Bile duct (tissue), 1 donor: ENCODE results near the gene NCR2.

GRCh38 chr6:39887373-39888433, 46.6 kb downstream of the MOCS1 start:
- PRO-cap = no peak

DNA sequence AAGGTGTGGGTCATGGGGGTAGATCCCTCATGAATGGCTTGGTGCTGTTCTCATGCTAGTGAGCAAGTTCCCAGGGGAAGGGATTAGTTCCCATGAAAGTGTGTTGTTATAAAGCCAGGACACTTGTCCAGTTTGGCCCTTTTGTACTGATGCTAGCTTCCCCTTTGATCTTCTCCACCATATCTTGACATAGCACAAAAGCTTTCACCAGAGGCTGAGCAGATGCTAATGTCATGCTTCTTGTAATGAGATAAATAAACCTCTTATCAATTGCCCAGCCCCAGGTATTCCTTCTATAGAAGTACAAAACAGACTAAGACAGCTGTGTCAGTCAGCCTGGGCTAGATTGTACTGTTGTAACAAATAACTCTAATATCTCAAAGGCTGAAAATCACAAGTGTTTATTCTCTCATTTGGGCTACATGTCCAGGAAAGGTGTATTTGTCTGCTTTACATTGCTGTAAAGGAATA, 4.0 kb upstream of the MOCS1 start:
- PRO-cap = no peak

DNA sequence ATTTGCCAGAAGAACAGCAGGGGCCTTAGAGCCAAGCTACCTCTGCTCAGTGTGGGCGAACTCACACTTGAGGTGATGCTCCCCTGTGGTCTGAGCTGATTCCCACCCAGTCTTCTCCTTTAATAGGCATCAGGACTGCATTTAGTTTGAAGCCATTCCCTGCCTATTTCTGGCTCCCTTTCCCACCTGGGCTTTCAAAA, 182.3 kb upstream of the MOCS1 start:
- PRO-cap = no peak

DNA sequence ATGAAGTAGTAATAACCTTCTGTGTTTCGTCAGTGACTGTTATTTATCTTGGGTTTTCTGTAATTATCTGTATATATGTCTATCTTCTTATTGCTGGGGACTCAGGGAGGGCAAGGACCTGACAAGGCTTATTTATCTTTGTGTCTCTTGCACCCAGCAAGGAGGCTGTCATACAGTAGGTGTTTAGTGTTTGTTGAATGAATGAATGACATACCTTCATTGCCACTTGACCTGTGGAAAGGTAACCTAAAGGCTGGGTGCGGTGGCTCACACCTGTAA, 288.7 kb downstream of the LRFN2 start:
- PRO-cap = unidirectional peak, minus-strand start at position 125 of the sequence

DNA sequence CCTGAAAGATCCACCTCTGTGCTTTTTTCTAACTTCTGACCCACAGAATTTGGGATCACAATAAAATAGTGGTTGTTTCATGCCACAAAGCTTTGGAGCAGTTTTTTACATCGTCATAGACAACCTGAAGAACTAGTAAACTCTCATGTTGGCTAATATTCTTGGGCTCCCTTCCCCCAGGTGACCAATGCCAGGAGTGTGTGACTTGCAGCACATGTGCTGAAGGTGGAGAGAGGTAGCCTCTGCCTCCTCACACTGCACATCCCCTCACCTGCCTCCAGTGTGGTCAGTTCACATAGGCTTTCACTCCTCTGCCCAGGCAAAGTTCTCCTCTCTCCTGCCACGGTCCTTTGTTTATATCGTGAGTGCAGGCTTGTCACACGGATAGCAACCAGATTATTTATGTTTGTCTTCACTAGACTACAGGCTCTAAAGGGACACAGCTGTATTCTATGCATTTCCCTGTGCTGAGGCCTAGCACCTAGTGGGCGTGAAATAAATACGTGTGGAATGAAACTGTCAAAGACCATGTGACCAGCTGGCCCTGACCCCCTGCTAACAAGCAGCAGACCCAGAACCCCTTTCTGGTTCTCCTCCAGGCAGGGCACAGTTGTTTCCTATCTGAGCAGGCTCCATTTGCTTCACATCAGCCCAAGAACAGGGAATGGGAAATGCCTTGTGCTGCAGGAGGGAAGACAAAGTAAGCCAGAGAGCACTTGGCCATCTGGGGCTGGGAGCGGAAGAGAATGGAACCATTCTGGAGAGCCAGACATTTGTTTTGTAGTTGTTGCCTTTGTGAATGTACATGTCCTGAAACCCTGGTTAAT, 42.4 kb downstream of the UNC5CL start:
- PRO-cap = no peak

DNA sequence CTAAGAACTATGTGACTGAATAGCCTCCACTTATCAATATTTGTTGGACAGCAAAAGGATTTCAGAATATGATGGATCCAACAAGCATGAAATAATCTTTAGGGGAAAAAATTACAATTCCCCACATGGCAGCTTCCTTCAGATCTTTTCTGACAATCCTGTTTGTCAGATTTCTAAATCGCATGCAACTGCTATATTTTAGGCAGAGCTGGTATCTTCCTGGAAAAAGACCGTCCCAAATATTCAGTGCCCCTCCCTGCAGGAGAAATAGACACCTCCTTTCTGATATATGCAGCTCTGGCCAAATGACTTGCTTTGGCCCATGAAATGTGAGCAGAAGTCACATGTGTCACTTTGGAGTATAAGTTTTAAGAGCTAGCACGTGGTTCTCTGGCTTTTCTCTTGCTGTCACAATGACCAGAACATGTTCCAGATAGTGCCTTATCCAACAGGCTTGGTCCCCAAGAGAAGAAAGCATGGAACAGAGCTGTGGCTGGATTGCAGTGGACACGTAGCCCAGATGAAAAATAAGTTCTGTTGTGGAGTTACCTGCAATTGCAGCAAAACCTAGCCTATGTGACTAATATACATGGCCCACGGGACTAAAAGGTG, 40.5 kb downstream of the UNC5CL start:
- PRO-cap = no peak

DNA sequence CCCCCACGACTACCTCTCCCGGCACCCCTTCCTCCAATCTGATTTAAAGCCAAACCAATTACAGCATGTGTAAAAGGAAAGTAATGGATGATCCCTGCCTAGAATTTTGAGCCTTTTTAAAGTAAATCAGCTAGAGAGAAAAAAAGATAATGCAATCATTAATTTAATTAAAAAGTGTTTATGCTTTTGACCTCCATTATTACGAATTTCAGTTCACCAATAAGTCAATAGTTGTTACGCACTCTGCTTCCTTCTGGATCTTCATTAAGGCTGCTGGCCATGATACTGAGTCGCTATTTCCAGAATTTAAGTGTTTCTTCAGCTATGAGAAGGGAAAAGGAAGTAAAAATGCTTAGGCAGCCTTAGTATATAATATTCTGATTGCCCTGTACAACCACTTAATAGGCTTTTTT, 796 bp downstream of the OARD1 start:
- PRO-cap = no peak

GRCh38 chr6:41075159-41075449, 2.3 kb downstream of the NFYA start:
- PRO-cap = no peak

- PRO-cap = no peak
These were observed 18.4 kb downstream of the TREML2 start for GRCh38 chr6:41182451-41183030.

GRCh38 chr6:41335519-41335721, at the start of gene NCR2:
NCR2 (plus strand) TSS chr6:41335608.
- PRO-cap = no peak

- PRO-cap = no peak
These were observed 33.5 kb downstream of the NCR2 start for GRCh38 chr6:41368865-41369341.

DNA sequence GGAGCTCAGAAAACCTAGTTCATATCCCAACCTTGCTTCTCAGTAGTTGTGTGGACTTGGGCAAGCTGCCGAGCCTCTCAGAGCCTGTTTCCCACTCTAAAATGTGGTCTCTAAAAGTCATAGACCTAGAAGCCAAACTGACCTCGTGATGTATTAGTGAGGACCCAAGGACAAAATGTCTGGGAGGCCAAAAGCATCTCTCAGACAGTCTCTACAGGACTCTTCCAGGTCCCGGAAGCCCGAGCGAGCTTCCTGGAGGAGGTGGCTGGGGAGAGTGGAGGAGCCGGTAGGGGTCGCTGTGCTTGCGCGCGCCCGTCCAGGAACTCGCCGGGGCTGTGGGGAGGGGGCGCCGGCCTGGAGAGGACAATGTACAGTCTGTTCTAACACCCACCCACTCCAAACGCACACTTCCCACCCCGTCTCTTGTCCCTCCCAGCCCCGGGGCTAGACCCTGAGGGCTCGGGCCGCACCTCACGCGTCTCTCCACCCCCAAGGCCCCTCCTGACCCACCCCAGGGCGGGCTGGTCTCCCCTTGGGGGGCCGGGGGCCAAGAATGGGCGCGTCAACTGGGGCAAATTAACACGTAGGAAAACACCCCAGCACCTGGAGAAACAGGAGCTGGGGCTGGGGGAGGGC, 103.4 kb upstream of the FOXP4 start:
- PRO-cap = no peak

GRCh38 chr6:41517895-41518456, 28.2 kb upstream of the FOXP4 start:
- PRO-cap = no peak

- PRO-cap = no peak
These were observed 26.5 kb upstream of the FOXP4 start for GRCh38 chr6:41519175-41520637.

GRCh38 chr6:41532200-41532527, 14.0 kb upstream of the FOXP4 start:
- PRO-cap = no peak

DNA sequence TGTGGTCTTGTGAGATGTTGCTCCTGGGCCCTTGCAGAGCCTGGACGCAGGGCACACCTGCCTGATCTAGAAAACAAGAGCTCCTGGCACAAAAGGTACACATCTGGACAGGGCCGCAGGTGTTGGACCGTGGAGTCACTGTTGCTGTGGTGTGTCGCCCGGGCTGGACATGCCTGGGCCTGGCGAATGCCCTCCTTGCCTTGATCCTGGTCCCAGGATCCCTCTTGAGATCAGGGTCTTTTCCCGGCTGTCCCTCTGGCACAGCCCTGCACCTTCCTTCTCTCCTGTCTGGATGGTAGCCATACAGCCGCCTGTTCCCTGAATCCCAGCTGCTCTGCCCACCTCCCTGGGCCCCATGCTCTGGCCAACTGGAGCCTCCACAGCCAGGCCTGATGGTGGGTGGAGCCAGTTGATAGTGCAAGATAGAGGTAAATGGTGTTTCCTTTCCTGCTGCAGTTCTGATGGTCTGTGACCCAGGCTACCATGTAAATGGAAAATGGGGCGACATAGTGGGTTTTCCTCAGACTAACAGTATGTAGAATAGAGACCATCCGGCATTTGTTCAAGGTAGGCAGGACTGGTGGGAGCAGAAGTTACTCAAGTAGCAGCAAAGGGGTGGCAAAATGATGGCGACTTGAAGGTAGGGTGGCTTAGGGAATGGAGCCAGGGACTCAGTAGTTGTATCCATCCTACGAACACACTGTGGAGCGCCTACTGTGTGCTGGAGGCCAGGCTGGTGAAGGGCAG, 5.1 kb downstream of the FOXP4 start:
- PRO-cap = no peak

DNA sequence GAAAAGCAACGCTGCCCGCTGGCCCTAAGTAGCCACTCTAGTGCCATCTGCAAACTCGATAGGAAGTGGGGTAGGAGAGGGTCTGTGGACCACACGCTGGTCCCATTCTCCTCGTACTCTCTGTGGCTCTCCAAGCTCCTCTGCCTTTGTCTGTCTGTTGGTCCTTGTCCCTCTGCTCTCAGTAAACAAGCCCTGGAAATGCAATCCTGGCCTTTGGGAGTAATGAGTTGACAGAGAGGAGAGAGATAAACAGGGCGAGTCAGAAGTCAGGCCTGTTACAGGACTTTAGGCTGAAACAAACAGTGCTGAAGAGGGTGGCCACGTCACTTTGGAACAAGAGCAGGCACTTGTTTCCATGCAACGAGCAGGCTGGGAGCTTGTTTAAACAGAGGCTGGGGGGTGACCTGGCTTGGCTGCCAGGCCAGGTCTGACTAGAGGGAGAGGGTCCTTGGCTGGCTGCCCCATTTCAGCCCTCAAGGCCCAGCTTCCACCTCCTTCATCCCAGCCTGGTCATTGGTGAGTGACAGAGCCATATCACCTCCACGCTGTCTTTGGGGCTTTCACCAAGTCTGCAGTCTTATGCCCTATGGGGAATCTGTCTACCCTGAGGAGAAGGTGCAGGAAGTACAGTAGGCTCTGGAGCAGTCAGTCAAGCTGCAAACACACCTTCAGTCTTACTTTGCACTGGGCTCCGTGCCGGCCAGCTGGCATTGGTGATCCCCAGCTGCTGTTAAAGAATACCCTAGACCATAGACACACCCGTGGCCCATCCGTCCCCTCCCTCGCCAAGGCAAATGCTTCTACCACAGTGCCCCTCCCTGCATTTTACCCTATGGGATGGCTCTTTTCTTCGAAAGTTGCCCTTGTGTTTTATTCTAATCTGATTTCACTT, 22.6 kb downstream of the FOXP4 start:
- PRO-cap = no peak

DNA sequence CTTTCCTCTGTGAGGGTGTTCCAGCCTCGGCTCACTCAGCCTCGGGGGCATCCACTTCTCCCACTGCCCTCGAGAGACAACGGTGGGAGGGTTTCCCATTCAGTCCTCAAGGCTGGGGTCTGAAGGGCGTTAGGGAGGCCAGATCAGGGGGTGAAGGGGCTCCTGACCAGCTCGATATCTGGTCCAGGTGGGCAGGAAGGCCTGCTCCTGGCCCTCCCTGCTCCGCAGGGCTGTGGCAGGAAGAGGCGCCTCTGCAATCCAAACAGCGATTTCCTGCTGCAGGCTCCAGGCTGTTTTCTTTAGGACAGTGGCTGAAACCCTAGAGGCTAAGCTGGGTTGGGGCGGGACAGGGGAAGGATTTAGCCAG, 17.5 kb downstream of the MDFI start:
- PRO-cap = no peak

GRCh38 chr6:41682049-41682732, 43.9 kb downstream of the MDFI start:
- PRO-cap = no peak

DNA sequence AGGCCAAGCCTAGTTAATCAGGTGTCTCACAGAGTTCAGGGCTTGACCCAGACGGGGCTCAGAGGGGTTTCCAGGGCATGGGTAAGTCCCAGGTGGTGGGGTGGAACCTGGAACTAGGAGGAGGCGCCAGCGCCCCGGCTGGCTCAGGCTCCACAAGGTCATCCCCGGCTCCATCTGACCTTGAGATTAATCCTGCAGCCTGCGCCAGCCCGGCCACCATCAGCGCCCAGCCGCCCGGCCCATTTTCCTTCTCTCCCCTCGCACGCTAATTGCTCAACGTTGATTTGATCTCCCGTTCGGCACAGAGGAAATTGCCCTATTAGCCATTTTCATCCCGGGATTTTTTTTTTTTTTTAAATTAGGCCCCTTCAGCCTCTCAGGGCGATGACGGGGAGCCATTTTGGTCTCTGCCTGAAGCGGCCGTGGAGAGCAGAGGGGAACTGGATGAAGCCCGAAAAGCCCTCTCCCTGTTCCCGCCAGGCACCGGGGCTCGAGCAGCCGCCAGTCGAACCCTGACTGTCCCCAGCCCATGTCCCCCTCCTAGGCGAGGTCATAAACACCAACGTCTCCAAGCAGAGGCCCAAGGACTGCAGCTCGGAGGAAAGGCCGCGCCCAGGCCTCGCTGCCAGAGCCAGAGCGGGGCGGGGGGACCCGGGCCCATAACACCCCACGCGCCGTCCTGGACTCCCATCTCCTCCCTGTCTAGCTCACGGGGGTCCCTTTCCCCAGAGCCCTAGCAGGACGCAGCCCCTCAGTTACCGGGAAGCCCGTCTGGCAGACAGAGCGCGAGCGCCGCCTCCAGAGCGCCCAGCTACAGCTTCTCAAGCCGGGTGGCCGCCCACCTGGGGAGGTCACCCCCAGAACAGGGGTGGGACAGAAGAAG, 44.7 kb downstream of the MDFI start:
- PRO-cap = no peak